Pericardium (tissue), 1 donor: ENCODE data around the gene HAO2.

GRCh38 chr1:118989397-118990457, 1.6 kb upstream of the TBX15 start:
- RRBS, result 19% methylated on average over 22 of the region's 49 CpGs

DNA sequence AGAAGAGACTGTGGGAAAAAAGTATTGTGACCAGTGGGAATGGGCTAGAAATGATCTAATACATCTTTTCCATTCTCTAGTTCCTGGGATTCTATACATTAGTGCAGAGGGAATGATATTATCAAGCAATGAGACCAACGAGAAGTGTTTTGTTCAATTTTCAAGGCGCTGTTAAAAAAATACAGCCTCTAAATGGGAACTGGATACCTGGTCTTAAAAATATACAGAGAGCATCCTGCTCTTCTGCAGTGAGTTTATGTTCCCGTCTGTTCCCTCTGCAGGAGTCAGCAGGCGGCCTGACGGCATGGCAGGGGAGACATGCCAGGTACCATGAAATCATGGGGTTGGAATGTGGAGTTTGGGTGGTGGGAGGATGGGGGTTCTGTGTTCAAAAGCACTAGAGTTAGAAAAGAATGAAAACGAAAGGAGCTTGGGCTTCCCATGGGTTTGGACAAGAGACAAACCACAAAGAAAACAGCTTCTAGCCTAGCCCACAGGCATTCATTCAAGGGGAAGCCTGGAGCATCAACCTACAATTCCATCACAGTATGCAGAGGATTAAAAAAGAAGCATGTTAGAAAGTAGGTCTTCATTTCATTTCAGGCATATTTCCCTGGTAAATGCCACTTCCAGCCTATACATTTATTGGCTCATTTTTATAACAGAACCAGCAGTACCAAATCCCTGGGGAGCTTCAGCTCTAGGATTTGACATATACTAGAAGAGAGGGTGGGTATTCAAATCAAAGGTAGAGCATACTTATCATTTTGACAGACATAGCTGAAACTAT, 59.9 kb downstream of the WARS2 start:
- RRBS, result no CpG with 5 or more reads among the region's 6 CpGs

DNA sequence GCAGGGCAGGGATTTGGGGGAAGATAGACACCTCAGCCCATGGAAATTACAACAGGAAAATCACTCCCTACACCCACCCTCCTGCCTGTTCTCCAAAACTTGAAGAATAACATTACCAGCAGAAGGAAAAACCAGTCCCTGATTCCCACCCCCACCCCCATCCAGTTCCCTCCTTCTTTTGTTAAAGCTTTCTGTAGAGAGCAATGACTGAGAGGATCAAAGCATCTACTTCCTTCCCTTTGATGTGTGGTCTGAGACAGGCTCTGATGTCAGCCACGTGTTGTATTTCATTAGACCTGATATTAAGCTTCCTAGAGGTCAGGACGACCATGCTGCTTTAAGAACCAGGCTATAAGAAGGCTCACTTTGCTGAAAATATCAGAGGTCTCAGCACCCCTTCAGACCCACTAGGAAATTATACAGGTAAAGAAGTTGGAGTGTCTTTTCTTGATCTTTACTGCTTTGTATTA, 73.8 kb upstream of the HAO2 start:
- RRBS, result no CpG with 5 or more reads among the region's 2 CpGs

GRCh38 chr1:119368638-119368915, at the start of gene HAO2:
Gene HAO2, plus strand, starts transcription at chr1:119368785.
- RRBS, result no CpG with 5 or more reads among the region's 2 CpGs

- RRBS, result no CpG with 5 or more reads among the region's 2 CpGs
Observed at GRCh38 chr1:119492844-119493194, 14.2 kb upstream of the HSD3B1 start.

DNA sequence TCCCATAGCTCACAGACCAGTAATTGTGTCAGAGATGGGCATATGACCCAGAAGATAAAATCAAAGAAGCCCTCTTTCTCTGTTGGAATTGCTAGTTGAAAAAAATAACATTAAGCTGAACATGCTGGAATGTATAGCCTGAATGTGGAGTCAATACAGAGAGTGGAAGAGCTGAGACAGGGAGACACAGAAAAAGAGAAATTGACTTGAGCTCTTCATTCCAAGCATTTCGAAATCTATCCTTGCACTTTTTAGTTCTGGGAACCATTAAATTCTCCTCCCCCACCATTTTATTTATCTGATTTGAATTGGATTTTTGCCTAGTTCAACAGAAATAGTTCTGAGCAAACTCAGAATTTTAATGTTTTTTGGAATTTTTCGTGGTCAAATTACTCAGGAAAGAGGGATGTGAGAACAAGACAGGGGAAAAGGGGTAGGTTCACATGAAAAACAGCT, 5.6 kb upstream of the ZNF697 start:
- RRBS, result no CpG with 5 or more reads among the region's 2 CpGs

GRCh38 chr1:119661990-119662487, 14.0 kb upstream of the ZNF697 start:
- RRBS, result no CpG with 5 or more reads among the region's 3 CpGs

GRCh38 chr1:119750614-119751345, 17.9 kb downstream of the HMGCS2 start:
- RRBS, result no CpG with 5 or more reads among the region's 11 CpGs

- RRBS, result no CpG with 5 or more reads among the region's 1 CpG
Observed at GRCh38 chr1:119772772-119773290, 4.1 kb upstream of the HMGCS2 start.

DNA sequence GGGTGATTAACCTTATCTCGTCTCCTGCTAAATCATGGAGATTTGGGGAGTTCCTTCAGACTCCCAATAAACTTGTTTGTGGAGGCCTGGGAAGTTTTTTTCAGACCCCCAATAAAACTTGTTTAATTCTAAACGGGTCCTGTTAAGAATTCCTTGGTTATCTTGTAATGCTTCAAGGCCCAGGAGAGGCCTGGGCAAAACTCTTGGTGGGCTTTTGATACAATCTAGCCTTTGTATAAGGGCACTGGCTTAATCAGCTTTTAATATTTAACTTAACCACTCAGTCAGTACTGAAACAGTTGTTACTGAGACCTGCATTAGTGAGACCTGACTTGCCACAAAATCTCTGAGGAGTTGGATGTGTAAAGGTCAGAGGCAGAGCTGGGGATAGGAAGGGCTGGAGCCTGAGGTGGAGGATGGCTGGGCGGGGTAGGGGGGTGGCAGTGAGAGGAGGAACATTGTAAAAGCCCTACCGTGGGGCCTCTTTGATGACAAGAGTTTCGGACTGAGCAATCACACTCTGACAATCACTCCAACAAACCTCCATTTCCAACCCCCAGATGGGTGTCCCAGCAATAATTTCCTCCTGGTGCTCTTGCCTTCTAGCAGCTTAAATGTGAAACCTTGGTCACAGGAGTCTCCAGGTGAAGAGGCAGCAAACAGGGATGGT, 6.3 kb upstream of the HMGCS2 start:
- RRBS, result no CpG with 5 or more reads among the region's 5 CpGs

DNA sequence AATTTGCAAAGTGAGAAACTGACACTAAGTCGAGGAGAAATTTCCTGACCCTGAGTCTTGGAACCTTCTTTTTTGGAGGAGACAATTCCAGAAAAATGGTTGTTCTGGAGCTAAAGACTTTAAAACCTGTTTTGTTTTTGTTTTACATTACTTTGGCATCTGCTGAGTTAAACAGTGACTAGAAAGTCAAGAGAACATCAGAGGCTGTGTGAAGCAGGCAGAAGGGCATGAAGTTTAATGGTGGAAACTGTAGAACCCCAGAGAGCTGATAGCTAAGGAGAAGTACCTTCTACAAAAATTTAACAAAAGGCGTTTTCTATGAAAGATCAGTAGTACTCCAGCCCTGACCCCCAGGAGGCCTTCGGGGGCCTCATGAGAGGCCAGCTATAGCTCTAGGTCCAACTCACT, 10.5 kb upstream of the HMGCS2 start:
- RRBS, result no CpG with 5 or more reads among the region's 3 CpGs

GRCh38 chr1:119784531-119785017, 15.9 kb upstream of the HMGCS2 start:
- RRBS, result no CpG with 5 or more reads among the region's 3 CpGs

GRCh38 chr1:119913946-119914734, 17.8 kb upstream of the ADAM30 start:
- RRBS, result no CpG with 5 or more reads among the region's 5 CpGs

GRCh38 chr1:119919207-119919648, 22.9 kb upstream of the ADAM30 start:
- RRBS, result no CpG with 5 or more reads among the region's 7 CpGs

GRCh38 chr1:119925228-119925984, 29.1 kb upstream of the ADAM30 start:
- RRBS, result 51% methylated on average over 4 of the region's 19 CpGs

- RRBS, result no CpG with 5 or more reads among the region's 1 CpG
Observed at GRCh38 chr1:120100597-120100820, 31.0 kb upstream of the NOTCH2 start.

DNA sequence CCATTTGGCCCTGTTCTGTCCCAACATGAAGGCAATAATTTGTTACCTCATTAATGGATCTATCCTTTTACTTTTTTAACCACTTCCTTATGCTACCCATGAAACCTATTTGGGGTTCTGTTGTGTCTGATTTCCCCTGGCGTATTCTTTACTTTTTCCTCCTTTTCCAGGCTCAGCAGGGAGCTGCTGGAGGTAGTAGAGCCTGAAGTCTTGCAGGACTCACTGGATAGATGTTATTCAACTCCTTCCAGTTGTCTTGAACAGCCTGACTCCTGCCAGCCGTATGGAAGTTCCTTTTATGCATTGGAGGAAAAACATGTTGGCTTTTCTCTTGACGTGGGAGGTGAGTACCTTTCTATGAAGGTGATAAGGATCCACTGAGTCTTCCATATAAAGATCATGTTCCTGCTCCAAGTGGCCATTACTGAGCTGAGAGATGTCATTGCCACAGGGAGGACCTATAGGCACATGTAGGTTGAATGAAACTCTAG, 49.4 kb downstream of the NBPF8 start:
- RRBS, result no CpG with 5 or more reads among the region's 3 CpGs

DNA sequence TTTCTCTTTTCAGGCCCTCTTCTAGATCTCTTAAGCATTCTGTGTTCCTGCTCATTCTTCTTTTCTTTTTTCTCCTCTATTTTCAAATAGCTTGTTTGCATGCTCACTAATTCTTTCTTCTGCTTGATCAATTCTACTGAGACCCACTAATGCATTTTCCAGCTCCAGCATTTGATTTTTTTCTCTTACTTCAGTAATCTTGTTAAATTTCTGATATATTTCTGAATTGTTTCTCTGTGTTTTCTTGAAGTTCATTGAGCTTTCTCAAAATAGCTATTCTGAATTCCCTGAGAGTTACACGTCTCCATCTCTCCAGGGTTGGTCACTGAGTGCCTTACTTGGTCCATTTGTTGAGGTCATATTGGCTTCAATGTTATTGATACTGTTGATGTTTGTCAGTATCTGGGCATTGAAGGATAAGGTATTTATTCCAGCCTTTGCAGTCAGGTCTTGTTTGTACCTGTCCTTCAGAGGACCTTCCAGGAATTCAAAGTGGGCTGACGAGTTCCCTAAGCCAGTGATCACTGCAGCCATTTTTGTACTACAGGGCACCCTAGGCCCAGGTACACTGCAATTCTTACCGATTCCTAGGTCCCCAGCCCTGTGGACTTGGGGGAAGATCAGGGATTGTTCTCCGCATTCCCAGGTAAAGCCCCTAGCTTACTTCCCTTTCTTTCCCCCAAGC, 72.2 kb downstream of the NBPF8 start:
- RRBS, result no CpG with 5 or more reads among the region's 4 CpGs

DNA sequence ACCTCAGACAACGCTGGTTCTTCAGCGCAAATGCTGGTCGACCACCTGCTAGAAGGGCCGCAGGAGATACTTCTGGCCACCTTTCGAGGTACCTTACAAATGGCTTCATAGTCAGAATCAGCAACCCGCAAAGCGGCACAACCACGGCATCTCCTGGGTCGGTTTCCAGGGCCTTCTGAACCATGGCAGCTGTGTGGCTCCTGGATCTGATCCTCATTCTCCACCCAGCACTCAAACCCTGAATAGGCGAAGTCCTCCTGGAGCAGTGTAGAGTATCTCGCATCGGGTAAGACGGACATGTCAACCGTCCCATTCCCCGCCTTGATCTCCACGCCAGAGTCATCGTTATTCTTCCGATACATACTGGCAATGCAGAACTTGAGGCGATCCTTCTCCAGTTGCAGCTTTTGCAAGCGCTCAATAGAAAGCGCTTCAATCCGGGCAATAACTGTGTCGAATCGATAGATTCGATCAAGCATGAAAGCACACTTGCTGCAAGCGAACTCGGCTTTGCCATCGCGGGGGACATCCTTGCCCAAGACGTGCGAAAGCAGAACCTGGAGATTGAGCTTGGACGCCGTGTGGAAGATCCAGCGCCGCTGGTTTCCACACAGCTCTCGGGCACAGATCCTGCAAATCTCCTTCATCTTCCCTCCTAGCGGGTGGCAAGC, 142.8 kb downstream of the NBPF8 start:
- RRBS, result no CpG with 5 or more reads among the region's 37 CpGs

- RRBS, result no CpG with 5 or more reads among the region's 27 CpGs
Observed at GRCh38 chr1:120851061-120851640, 38.4 kb upstream of the PPIAL4A start.